ENCODE measurements around a stretch of chr10.

DNA sequence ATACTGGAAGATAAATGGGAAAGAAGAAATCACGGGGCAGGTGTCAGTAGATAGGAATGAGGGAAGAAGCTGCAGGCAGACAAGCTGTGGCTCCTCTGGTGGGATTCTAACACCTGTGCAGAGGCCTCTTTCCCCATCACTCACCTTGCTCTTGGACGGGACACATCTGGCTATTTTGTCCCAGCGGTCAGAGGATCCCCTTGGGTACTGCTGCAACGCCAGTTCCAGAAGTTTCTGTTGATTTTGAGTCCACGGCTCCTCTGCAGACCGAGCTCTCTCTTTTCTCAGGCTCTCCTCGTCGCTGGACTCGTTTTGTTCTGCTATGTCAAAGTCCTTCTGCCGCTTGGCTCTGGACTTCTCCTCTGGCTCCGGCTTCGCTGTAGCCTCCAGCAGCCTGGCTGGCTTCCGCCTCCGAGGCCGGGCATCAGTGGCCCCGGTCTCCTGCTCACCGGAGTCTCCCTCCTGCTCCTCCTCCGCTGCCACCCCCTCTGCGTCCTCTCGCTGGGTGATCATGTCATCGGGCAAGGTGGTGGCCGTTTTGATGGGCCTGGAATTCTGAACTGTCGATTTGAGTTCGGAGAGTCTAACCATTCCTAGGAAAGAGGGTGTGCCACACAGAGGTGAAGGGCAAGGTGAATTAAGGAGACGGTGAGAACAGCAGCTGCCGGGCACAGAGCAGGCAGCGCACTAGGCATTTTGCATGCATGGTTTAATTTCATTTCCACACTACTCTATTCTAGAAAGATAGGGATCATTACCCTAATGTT lies 225.2 kb downstream of the MLLT10 start:
- PRO-cap, 2 experiments = no peak in any of the 2 experiments

DNA sequence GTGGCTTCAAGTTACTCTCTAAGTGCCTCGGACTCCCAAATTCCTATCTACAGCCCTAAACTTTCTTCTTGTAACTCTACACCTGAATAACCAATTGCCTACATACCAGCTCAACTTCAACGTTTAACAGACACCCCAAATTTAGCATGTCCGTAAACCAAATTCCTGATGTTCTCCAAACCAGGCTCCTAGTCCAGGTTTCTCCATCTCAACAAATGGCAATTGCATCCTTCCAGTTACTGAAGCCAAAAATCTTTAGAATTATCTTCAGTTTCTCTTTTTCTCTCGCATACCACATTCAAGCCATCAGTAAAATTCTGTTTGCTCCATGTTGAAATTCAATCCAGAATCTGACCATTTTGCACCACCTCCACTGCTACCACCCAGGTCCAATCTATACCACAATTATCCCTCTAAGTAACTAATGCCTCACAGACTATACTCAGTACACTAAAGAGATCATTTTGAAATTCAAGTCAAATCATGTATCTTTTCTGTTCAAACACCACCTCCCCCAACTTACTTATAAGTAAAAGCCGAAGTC lies 3.6 kb downstream of the DNAJC1 start:
- PRO-cap, 2 experiments = no peak in any of the 2 experiments

DNA sequence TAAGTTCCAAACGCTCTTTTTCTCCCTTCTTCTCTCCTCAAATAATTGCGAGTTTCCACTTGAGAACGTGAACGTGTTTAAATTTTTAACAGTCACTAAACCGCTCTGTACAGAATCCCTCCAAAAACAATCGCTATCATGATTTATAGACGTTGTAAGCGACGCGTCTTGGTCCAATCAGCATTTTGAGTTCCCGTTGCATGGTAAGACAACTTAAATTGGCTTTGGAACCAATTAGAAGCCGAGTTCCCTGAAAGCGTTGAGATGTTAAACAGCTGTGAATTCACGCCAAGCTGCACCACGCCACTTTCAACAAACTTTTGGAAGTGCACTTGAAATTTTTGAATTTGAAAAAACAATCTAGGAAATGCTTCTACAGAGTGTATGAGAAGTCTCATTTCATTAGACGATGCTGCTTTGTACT lies 12.6 kb upstream of the EBLN1 start:
- PRO-cap, 2 experiments = no peak in any of the 2 experiments

DNA sequence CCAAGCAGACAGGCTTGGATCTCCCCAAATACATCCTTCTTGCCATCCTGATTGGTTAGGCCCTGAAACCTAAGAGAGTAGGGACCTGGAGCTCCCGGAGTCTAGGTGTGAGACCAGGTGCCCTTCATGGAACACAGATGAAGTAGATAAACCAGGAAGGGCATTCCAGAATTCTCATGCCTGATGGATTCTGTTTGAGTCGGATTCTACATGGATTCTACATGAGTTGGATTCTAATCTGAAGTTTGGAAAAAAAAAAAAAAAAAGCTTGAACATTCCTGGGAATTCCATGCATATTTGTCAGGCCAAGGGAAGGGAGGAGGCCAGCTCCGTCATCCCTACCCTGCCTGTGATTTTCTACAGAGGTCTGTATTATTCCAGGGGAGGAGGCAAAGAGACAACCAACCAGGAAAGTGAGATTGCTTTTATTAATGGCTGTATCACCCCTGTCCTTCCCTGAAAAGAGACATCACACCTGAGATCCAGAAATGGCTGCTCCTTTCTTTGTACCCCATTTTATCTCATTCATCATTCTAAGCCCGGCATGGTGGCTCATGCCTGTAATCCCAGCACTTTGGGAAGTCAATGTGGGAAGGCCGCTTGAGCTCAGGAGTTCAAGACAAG lies 27.8 kb upstream of the EBLN1 start:
- PRO-cap, 2 experiments = no peak in any of the 2 experiments

GRCh38 chr10:22253230-22253461 lies 35.3 kb upstream of the EBLN1 start:
- PRO-cap, 2 experiments = no peak in any of the 2 experiments

- PRO-cap, 2 experiments = no peak in any of the 2 experiments
These were observed 160.8 kb downstream of the SPAG6 start for GRCh38 chr10:22506018-22506524.

GRCh38 chr10:22541157-22542496 lies 172.8 kb downstream of the PIP4K2A start:
- PRO-cap, 2 experiments = no peak in any of the 2 experiments

DNA sequence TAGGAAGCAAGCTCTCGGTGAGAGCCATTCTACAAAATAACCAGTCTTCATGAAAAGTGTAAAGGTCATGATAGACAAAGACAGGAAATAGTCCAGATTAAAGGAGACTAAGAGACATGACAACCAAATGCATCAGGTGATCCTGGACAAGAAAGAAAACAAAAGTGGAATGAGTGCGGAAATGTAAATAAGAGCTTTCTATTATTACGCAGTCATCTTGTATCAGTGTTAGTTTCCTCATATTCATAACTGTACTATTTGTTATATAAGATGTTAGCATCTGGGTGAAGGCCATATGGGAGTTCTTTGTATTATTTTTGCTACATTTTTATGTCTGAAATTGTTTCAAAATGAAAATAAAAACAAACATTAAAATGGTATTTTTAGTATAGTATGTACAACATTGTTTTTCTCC lies 82.3 kb downstream of the PIP4K2A start:
- PRO-cap, 2 experiments = no peak in any of the 2 experiments

GRCh38 chr10:22681627-22682350 lies 32.6 kb downstream of the PIP4K2A start:
- PRO-cap, 2 experiments = no peak in any of the 2 experiments

- PRO-cap, 2 experiments = peak in 2 of 2 experiments; most common plus-strand start chr10:23097597 (in 2); most common minus-strand start chr10:23097468 (in 1)
These were observed 1.9 kb downstream of the MSRB2 start for GRCh38 chr10:23097208-23097808.

GRCh38 chr10:23172956-23173752 lies 19.0 kb upstream of the PTF1A start:
- PRO-cap, 2 experiments = no peak in any of the 2 experiments

GRCh38 chr10:24239781-24240741 lies 31.1 kb downstream of the KIAA1217 start:
- PRO-cap, 2 experiments = no peak in any of the 2 experiments

DNA sequence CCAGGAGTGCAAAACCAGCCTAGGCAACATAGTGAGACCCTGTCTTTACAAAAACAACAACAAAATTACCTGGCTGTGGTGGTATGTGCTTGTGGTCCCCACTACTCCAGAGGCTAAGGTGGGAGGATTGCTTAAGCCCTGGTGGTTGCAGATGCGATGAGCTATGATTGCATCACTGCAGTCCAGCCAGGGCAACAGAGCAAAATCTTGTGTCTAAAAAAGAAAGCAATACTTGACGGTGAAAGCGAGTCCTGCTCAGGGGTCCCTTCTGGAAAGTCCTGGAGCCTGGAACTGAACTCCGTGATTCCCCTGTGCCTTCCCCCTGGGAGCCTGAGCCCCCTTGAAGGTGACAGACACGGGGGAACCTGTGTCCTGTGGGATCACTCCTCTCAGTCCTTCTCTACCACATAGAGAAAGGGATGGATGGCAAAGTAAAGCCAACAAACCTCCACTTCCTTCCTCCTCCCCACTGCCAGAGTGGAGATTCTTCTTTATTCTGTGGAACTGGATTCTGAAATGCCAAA lies 50.5 kb downstream of the KIAA1217 start:
- PRO-cap, 2 experiments = no peak in any of the 2 experiments

- PRO-cap, 2 experiments = no peak in any of the 2 experiments
These were observed 175.9 kb downstream of the KIAA1217 start for GRCh38 chr10:24384796-24385324.

GRCh38 chr10:24543233-24544201 lies 180.2 kb downstream of the ARHGAP21 start:
- PRO-cap, 2 experiments = no peak in any of the 2 experiments

DNA sequence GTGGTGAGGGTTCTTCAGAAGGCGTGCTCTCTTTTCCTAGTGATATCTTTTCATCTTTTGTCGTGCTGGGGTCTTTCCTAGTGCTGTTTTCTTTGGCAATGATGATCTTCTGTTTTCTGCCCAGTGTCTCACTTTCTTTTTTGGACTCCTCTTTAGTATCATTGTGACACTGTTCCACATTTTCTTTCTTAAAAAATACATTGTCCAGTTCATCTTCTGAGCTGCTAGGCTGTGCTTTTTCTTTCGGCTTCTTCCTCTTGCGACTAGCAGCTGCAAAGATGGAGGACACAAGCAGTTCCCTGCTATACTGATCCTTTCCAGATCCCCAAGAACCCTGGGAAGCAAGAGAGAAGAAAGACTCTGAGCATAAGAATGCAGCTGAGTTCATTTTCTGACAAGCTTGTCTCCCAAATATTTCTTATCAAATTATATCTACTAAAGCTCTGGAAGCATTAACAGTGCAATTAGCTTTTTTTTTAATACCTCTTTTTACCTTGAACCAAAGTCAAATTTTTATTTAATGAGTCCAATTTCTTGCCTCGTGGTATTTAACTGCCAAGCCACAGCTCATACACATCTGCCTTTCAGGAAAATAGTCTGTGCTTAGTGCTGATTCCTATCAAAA lies 137.8 kb downstream of the ARHGAP21 start:
- PRO-cap, 2 experiments = no peak in any of the 2 experiments

GRCh38 chr10:24591027-24591839 lies 132.5 kb downstream of the ARHGAP21 start:
- PRO-cap, 2 experiments = no peak in any of the 2 experiments

GRCh38 chr10:24621743-24622422 lies 101.8 kb downstream of the ARHGAP21 start:
- PRO-cap, 2 experiments = no peak in any of the 2 experiments

- PRO-cap, 2 experiments = no peak in any of the 2 experiments
These were observed 13.7 kb downstream of the ARHGAP21 start for GRCh38 chr10:24709757-24710534.

- PRO-cap, 2 experiments = no peak in any of the 2 experiments
These were observed 1.9 kb downstream of the ARHGAP21 start for GRCh38 chr10:24721805-24722164.

Data from Colon Carcinoma Metastatic in the Lung (tissue), 2 donors.